AG10803 (cell line): Measurements from ENCODE around the genes LYSMD2 and TMOD2.

- RRBS = no CpG with 5 or more reads among the region's 12 CpGs
These were observed 18.8 kb upstream of the AP4E1 start for GRCh38 chr15:50889704-50890117.

DNA sequence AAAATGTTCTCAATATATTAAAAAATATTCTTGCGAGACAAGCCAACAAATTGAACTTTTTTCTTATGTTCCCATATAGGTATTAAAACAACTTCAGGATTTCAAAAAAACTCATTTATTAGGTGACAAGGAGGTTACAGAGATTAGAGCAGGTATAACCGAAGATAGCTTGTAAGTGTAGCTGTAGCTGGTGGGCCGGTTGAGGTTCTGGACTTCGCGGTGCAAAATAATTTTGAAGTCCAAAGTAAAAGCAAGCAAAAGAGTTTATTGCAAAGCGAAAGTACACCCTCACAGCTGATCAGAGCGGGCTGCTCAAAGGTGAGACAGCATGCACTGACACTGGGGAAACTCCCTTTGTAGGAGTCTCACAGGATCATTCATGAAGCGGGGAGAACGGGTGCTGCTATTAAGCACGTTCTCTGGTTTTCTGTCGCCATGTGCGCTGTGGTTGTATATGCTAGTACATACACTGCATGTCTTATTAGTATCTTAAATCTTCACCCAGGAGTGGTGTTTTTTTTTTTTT is 1.6 kb upstream of the AP4E1 start:
- RRBS = no CpG with 5 or more reads among the region's 12 CpGs

DNA sequence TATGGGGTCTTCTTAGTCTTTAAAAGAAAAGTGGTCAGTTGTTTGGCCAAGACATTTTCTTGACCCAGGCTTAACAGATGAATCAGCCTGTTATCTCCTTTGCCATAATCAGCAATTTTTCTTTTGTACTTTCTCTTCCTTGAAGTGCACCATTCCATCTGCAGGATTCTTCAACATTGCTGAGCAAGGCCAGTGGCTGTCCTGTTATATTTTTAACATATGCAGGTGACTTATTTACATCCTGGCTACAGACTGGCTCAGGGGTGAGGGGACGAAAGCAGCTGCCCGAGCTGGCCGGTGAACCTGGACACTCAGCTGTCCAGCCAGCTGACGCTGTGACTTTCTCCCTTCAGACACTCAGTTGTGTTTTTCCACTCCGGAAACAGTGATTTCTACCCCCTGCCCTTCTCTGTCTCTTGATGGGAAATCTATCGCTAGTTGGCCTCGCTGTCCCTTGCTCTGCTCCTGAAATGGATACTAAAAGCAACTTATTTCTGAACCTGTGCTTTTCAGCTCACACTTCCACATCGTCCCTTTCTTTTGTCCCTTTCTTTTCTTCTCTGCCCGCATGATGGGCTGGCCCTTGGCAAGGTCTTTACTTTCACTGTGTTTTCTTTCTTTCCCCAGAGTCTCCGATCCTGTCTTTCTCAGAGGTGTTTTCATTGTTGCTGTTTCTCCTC is 96.6 kb upstream of the TNFAIP8L3 start:
- RRBS = 90% methylated on average over 2 of the region's 10 CpGs

GRCh38 chr15:51331938-51332776 is 6.2 kb downstream of the CYP19A1 start:
- RRBS = no CpG with 5 or more reads among the region's 2 CpGs

DNA sequence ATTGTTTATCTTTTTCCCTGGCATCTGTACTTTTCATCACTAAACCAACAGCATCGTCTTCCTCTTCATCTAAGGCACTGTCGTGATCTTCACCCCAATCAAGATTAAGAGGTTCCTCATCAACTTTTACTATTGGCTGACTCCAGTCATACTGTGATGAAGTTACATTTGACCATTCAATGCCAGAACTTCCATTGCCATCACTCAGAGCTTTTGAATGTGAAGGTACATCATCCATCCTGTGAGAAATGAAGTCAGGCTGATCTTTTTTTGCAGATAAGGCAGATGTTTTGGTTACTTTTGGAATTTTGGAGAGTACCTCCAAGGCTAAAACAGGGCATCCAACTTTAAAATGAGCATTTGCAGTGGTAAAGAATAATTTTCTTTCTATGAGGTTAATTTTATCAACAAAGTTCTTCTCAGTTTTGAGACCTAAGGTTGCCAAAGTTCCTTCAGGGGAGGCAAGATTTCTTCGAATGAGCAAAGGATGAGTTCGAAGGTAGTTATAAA is 139.7 kb downstream of the GLDN start:
- RRBS = no CpG with 5 or more reads among the region's 4 CpGs

- RRBS = no CpG with 5 or more reads among the region's 8 CpGs
These were observed 36.6 kb downstream of the DMXL2 start for GRCh38 chr15:51585698-51586625.

GRCh38 chr15:51621589-51622261 is 846 bp downstream of the DMXL2 start:
- RRBS = no CpG with 5 or more reads among the region's 26 CpGs

- RRBS = 2% methylated on average over 24 of the region's 57 CpGs
These were observed at the start of gene LYSMD2 for GRCh38 chr15:51737542-51737974. TSS of gene LYSMD2 (minus strand) at chr15:51737655.

- RRBS = 2% methylated on average over 23 of the region's 69 CpGs
These were observed at the start of gene TMOD2 for GRCh38 chr15:51751040-51751785. TSS of gene TMOD2 (plus strand) at chr15:51751597.

GRCh38 chr15:52100425-52100784 is 12.2 kb downstream of the BCL2L10 start:
- RRBS = no CpG with 5 or more reads among the region's 13 CpGs

DNA sequence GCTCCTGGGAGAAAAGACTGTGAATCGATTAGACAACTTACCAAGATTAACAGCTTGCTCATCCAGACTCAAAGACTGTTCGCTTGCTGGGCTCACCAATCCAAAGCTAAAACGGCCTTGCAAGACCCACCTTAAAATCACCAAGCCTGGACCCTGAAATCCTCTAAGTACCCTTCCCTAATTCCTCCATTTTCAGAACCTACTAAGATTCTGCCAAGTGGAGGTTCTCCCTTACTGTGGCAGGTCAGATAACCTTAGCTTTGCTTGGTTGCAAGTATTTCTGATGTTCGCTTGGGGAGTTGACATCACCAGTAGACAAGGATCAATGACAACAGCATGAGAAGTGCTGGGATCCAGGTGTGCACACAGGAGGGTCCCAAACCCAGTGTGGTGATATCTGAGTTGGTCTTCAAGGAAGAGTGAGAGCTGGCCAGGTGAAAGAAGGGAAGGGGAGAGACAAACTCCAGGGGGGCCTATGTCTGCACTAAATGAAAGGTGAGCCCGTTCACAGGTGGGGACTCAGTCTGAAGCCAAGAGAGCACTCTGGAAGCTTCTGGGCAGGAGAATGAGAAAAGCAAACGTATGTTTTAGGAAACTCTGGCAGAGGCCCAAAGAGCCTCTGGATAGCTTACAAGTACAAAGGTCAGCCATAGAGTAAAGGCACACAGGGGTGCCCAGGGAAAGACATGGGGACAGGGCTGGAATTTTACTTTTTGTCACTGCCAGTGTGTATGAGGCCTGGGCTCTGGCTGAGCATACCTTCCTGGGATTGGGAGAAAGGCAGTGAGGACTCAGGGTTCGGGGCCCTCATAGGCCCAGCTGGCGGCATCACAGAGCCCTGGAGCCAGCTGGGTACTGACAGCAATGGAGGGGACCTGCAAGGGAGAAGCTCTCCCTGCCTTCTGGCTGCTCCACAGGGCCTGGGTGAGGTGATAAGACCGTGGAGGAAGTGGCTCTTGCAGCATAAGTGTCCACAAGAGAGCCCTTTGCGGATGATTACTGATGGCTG is 24.7 kb upstream of the BCL2L10 start:
- RRBS = no CpG with 5 or more reads among the region's 10 CpGs

DNA sequence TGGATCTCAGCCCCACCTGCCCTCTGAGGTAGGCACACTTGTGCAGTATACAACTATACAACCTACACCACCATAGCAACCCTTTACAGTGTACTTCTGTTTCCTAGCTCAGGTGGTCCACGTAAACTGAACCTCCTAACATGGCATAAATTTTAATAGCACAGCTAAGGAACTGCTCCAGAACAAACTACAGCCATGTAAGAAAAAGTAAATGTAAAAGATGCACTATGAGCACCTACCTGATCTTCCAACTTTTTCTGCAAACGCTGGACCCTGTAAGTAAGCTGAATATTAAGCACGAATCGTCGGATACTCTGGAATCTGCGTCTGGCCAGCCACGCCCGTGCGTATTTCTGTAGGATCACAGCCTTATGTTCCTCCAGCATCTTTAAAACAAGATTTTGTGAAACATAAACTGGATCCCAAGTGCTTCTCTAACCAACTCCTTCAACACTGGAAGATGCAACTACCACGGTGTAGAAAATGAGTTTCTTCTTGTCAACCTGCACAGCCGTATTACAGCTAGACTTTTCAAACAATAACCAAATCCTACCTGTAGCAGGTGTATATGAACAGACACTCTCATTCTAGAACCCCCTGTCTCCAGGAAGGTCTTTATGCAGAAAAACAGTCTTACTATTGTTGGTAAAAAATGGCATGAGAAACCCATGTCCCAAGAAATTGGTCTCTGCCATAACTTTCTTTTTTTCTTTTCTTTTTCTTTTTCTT is 48.5 kb upstream of the GNB5 start:
- RRBS = no CpG with 5 or more reads among the region's 11 CpGs

GRCh38 chr15:52567700-52568112 is 1.1 kb downstream of the ARPP19 start:
- RRBS = no CpG with 5 or more reads among the region's 9 CpGs

- RRBS = 2% methylated on average over 22 of the region's 51 CpGs
These were observed 600 bp downstream of the ATOSA start for GRCh38 chr15:52678499-52679077.

DNA sequence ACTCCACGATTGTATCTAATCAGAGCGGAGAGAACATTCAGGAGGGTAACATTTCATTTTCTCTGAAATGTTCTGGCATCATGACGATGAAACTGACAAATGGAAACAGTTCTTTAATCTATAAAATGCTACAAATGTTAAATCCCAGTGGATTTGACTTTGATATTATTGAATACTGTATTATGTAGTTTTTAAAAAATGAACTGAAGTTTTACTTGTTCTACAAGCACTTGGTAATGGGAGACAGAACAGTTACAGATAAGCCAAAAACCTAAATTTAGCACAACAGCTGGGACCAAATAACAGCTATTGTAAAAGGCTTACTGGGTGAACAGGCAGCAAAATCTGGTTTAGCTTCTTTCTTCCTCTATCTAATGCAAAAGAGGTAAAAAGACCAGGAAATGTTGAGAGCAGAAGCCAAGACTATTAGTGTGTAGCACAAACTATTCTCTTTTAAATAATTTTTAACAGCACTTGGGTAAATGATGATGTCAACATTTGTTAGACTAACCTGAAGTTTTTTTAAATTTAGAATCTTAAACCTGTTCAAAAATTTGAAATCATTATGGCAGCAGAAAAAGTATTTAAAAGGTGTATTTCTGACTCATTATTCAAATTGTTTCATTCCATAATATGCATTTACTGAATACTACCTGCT is 1.6 kb upstream of the ATOSA start:
- RRBS = no CpG with 5 or more reads among the region's 3 CpGs

DNA sequence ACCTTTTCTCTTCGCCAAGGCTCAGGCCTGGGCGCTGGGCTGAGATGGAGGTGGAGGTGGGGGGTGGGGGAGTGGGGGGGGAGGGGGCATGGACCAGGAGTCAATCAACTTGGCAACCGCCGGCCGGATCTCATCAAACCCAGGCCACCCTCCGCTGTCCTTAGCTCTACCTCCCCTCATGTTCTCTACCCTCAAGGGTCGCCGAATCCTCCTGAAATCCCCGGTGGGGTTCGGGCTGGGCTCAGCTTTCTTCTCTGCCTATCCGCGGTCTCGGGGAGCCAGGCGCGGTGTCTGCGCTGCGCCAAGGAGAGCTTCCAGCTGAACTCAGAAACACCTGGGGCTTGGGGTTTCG is 2.6 kb downstream of the ONECUT1 start:
- RRBS = 8% methylated on average over 5 of the region's 18 CpGs

DNA sequence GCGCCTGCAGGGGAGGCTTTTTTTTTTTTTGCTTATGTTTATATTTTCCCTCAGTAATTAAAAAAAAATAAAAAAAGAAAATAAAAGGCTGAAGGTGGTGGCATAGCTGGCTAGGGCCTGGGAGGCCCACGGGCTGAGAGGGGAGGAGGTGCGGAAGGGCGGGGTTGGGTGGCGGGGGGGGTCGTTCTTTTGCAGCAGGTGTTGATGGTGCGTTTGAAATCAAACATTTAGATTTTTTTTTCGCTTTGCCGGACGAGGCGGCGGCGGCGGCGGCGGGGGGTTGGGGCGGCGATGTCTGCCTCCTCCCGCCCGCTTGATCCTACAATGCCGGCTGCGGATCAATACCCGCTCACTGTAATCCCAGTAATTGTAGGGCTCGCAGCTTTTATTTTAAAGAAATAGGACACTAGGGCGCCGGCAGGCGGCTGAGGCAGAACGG is 15.0 kb upstream of the ONECUT1 start:
- RRBS = 4% methylated on average over 17 of the region's 28 CpGs

DNA sequence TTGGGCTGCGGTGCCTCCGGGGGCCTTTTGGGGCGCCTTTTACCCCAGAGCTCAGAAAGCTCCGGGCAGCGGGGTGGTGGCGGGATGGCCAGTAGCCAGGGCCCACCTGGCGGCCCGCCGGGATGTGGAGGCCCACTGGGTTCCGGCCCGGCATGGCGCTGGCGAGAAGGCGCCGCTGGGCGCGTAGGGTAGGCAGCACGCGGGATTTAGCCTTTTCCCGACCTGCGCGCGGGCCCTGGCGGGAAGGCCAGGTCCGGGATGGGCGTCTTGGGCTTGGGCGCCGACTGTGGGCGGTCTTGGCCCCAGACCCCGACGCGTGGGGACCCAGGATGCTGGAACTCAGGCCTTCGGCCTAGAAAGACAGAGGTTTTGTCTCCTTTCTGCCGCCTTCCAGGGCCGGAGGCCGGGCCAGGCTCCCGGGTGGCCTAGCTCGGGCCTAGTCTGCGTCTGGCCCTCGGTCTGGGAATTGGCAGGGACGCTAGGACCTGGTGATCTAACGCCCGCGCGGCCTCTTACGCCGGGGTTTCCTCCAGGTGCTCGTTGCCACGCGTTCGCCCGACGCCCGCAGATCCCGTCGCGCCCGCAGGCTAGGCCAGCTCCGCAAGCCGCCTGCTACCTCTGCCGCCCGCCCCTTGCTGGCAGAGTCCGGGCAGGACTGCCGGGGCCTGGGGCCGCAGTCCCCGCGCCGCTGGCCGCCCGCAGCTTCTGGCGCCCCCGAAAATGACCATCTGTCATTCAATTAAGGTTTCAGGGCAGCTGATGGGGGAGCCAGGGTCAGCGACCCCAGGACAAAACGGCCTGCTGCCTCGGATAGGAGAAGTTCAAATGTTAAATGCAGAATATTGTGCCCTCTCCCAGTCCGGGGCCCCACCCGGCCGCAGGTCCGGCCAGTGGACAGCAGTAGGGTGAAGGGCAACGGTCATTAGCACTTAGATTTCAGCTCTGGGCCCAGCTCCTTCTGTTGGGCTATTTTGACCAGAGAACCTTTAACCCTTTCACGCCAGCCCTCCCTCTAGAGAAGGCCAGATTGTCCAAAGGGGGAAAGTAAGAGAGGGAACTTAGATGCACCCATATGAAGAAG is 15.8 kb upstream of the ONECUT1 start:
- RRBS = 6% methylated on average over 29 of the region's 81 CpGs

DNA sequence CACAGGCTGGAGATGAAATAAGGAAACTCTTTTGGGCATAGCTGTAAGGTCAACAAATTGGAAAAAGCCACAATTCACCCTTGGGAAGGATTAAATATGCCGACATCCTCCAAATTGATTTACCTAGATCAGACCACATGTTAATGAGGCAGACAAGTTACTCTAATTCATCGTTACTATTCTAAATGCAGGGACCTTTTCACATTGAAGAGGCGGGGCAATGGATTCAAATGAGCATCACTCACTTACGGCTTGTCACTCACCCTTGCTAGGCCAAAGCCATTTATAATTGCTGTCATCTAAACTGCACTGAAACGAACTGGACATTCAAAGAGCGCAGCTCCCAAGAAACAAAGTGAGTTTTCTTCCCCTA is 314.0 kb downstream of the WDR72 start:
- RRBS = no CpG with 5 or more reads among the region's 6 CpGs

- RRBS = no CpG with 5 or more reads among the region's 3 CpGs
These were observed 309.5 kb downstream of the WDR72 start for GRCh38 chr15:53449783-53450472.